Colon Carcinoma Metastatic in the Lung (tissue), 2 donors: Measurements from ENCODE around the gene SIGLEC15.

DNA sequence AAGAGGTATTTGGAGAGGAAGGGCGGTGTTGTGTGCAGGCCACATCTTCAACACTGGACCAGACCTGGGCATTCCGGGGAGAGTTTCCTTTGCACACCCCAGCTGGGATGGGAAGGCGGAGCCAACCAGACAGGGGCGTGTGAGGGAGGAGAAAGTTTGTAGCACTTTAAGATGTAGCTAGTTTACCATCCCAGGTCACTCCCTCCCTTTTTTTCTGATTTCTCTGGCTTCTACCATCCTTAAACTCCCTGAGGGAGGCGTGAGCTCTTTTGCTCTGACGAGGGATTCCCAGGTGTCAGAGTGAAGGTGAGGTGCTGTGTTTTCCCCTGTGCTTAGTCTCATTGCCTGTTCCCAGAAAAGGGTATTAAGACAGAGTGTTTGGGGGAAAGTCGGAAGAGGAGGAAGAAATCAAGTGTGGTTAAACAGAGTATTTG lies 1.6 kb downstream of the SETBP1 start:
- PRO-cap, 2 experiments: peak in 1 of 2 experiments; most common minus-strand start position 55 of the sequence (in 1)

DNA sequence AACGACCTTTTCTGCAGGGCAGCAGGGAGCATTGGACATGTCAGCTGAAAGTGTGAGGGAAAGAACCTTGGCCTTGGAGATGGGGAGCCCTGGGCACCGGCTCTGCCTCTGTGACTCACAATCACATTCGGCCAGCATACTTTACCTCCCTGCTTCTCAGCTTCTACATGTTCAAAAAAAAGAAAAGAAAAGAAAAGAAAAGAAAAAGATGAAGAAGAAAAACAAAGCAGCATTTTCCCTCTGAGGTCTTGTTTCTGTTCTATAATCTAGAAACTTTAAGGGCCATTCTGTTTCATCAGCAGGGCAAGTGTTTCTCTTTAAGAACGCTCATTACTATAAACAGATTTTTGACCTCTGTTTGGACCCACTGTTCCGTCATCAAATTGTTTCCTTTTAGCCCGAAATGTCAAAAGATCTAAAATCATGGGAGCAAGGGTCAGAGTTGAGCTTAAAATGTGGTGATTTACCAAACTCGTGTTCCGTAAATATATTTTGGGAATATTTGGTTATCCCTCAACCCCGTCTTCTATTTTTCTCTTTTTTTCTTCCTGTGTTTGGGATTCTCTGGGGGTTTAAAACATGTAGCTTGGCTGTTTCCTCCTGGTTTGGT lies 28.0 kb downstream of the SETBP1 start:
- PRO-cap, 2 experiments: no peak in any of the 2 experiments

- PRO-cap, 2 experiments: no peak in any of the 2 experiments
Observed at GRCh38 chr18:44715165-44715575, 34.5 kb downstream of the SETBP1 start.

GRCh38 chr18:44750393-44751308 lies 70.0 kb downstream of the SETBP1 start:
- PRO-cap, 2 experiments: no peak in any of the 2 experiments

DNA sequence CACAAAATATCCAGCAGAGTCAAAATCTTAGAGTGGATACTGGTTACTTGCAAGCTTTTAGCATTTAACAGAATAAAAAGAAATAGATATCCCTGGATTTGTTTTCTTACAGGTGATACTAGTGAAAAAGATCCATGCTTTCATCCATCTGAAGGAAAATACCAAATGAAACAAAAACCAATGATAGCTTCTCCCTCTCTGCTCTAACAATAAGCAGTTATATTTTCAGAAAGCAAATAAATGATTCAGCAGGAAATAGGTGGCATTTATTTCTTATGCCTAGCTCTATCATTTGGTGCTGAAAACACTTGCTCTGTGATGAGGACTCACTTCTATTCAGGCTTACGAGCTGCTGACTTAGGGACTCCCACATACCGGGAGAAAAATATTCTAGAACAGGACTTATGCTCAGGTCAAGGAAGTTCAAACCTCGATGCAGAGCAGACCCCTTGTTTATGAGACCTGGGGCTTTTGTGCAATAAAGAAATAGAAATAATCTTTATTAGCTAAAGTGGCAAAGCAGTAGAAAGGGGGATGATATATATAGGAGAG lies 142.6 kb downstream of the SETBP1 start:
- PRO-cap, 2 experiments: no peak in any of the 2 experiments

GRCh38 chr18:45686981-45687653 lies 36.9 kb upstream of the SLC14A1 start:
- PRO-cap, 2 experiments: no peak in any of the 2 experiments

GRCh38 chr18:45782653-45783011 lies 42.8 kb upstream of the SIGLEC15 start:
- PRO-cap, 2 experiments: no peak in any of the 2 experiments

DNA sequence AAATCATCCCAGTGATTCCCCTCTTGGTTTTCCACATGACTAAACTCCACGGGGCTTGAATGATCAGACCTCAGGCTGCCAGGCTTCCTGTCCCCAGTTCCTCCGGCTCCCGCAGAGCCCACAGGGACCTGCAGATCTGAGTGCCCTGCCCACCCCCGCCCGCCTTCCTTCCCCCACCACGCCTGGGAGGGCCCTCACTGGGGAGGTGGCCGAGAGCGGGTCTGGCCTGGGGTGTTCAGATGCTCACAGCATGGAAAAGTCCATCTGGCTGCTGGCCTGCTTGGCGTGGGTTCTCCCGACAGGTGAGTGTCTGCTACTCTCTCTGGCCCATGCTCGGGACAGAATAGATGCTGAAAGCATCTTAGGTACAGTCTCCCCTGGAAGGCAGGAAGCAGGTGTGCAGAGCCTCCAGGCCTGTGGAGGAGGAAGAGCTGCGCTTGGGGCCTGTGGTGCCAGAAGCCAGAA lies at the start of gene SIGLEC15:
Gene SIGLEC15 (plus strand): TSS at position 197 of the 465 bp plus-strand sequence.
- PRO-cap, 2 experiments: no peak in any of the 2 experiments

GRCh38 chr18:46060424-46060984 lies 11.6 kb downstream of the PSTPIP2 start:
- PRO-cap, 2 experiments: peak in 1 of 2 experiments; most common plus-strand start chr18:46060832 (in 1)

GRCh38 chr18:46152858-46153183 lies 21.0 kb upstream of the C18orf25 start:
- PRO-cap, 2 experiments: no peak in any of the 2 experiments

DNA sequence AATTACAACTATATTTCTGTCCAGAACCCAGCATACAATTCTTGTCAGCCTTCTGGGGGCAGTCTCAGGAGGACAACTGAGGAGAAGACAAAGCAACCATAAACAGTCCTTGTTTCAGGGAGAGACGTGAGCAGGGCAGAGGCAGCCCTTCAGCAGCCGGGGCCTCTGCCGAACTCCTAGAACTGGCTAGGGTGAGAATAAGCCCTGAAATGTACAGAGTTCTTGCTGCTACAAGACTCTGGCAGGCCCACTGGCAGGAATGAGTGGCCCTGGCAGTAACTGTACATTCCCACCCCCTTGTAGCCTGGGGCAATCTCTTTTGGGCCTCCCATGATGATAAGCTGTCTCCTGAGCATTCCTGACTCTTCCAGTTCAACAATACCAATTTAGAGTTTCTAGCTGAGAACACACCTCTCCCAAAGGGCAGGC lies 15.4 kb upstream of the C18orf25 start:
- PRO-cap, 2 experiments: no peak in any of the 2 experiments

DNA sequence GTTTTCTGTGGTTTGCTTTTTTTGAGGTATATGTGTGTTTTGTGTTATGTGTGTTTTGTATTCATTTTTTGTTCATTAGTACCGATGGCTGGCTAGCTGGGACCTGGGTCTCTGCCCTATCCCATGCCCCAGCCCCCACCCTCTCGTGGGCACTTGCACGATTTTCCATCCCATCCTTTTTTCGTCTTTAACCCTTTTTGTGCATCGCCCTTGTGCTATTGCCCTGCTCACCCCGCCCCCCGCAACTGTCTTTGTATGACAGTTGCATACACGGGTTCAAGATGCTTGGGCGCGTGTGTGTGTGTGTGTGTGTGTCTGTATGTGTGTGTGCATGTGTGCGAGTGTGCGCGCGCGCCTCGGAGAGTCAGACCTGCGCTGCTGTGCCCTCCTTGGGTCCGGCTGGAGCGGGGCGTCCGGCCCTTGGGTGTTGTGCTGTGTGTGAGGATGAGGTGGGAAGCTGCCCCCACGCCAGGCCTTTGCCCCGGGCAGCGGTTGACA lies 984 bp downstream of the RNF165 start:
- PRO-cap, 2 experiments: no peak in any of the 2 experiments

DNA sequence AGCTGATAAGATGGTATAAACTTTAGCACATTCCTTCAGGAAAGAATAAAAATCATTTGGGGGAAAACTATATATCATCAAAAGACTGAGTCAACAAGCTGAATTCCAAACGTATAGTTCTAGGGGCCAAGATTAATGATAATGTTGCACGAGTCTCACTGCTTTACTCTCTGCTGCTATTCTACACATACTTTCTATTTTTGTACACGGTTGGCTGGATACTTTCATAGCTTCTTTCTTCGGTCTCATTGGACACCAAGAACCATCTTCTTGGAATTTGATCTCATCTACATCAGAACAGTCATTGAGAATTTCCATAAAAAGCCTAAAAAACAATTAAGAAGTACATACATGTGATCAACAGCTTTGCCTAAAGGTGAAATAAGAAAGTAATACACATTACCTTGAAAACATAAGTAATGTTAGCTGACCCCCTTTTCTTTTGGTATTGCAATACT lies 72.7 kb upstream of the ST8SIA5 start:
- PRO-cap, 2 experiments: no peak in any of the 2 experiments

DNA sequence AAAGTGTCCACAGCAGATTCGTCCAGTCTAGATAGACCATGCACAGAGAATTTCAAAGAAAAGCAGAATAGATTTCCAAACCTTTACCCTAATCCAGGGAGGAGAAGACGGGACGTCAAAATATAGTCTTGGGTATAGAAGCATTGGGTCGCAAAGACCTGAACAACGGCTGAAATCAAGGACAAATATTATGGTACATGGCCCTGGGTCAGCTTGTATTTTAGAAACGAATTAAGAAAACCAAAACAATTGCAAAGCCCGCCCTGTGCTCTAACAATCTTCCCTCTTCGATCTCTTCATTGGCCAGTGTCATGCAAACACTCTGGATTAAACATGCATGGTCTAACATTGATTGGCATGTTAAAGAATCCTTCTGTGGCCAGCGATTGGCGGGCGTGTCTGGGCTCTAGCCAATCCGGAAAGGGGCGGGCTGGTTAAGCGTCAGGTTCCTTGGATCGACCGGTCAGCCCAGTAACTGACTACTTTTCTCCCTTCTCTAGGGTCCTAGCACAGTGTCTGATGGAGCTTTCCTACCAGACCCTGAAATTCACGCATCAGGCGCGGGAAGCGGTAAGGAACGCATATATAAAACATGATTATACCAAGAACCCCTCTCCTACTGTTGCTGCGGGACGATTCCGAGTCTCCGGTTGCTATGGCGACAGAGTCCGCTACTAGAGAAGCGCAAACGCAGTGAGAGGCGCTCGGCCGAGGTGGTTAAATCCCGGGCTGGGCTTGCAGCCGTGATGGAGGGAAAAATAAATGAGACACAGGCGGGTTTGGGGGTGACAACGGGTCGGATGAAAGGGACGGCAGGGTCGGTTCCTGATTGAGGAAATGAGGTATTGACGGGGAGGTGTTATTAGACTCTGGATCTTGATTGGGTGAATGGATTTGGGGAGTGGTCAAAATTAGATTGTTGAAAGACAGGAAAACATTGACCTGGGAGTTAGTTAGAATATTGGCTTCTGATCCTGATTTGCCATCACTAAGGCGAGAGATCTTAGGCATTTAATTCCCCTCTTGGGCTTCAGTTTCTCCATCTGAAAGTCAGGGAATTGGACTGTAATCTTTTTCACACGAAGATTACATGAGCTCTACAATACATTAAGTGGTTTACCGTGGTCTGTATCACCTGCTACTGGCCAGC lies 29.3 kb downstream of the KATNAL2 start:
- PRO-cap, 2 experiments: no peak in any of the 2 experiments

DNA sequence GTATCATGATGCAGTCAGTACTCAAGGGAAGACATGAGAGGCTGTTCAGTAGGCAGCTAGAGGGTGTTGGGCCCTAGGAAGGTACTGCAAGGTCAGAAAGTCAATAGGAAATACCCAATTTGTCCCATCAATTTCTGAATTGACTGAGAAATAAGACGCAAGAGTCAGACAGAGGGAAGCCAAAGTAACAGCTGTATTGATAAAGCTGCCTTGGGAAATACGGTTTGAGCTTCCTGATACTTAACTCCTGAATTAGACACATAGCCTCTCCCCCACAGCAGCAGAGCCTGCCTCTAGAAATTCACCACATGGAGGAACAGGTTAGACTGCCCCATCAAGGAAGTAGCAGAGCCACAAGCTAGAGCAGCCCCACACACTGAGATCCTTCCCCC lies 220.1 kb downstream of the SMAD2 start:
- PRO-cap, 2 experiments: no peak in any of the 2 experiments

- PRO-cap, 2 experiments: peak in 2 of 2 experiments; most common plus-strand start chr18:47931006 (in 1); most common minus-strand start chr18:47931118 (in 2)
Observed at GRCh38 chr18:47930930-47931773, 693 bp upstream of the SMAD2 start.

DNA sequence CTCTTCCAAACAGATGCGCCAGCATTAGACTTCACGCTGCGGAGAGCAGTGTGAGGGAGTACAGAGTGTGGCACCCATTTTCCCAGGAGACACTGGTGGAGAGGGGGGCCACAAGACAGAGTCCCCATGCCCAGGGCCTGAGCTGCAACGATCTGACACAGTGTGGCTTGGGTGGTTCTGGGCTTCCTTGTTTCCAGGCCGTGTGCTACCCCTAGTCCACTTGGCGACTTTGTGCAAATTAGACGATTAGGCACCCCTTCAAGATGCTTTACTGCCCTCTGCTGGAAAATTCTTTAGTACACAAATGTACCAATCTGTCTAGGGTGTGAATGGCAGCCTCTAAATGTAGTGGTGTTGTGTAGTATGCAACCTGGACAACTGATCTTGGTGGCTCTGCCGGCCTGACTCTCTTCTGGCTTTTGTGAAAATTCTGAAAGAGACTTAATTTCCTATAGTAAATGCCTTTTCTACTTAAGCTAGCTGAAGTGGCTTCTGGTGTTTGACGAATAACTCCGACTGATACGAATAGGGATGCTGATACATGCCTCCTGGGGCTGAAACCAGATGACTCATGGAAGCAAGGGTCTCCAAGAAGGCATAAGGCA lies 92.2 kb upstream of the SMAD2 start:
- PRO-cap, 2 experiments: no peak in any of the 2 experiments

DNA sequence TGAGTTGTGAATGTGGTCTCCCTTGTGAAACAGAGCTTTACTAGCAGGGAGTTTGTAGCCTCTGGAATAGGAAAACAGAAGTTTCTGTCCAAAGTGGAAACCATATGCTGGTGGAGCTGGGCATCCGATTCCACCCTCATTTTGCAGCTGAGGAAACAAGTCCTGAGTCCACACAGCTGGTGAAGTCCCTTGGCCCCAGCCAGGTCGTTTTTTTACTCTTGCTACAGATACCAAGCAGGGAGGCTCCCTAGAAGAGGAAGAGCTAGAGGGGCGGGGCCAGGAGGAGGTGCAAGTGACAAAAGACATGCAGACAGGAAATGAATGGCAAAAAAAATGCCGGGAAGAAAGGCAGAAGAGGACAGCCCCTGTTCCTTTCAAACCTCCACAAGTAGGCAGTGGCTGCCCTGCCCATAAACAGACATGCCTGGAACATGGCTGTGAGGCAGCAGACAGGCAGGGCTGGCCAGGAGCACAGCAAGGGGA lies 108.8 kb downstream of the ZBTB7C start:
- PRO-cap, 2 experiments: no peak in any of the 2 experiments

DNA sequence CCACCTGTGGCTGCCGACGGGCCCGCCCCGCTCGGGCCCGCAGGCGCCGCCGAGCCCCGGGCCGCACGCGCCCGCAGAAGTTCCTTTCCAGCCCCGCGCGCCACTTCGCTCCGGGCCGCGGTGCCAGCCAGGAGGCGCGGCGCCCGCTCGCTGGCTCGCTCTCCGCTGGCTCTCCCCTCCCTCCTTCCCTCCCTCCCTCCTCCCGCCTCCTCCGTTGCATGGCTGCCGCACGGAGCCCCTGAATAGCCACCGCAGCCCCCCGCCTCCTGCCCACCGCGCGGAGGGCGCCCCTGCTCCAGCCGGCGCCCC lies 490 bp downstream of the ZBTB7C start:
- PRO-cap, 2 experiments: no peak in any of the 2 experiments

DNA sequence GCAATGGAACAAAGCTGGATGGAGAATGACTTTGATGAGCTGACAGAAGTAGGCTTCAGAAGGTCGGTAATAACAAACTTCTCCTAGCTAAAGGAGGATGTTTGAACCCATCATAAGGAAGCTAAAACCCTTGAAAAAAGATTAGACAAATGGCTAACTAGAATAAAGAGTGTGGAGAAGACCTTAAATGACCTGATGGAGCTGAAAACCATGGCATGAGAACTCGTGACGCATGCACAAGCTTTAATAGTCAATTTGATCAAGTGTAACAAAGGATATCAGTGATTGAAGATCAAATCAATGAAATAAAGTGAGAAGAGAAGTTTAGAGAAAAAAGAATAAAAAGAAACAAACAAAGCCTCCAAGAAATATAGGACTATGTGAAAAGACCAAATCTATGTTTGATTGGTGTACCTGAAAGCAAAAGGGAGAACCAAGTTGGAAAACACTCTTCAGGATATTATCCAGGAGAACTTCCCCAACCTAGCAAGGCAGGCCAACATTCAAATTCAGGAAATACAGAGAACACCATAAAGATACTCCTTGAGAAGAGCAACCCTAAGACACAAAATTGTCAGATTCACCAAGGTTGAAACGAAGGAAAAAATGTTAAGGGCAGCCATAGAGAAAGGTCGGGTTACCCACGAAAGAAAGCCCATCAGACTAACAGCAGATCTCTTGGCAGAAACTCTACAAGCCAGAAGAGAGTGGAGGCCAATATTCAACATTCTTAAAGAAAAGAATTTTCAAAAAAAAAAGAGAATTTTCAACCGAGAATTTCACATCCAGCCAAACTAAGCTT lies 111.5 kb downstream of the CTIF start:
- PRO-cap, 2 experiments: no peak in any of the 2 experiments